Bronchial epithelial cell (primary cell): ENCODE measurements around the genes DNAJC27 and EFR3B.

- RRBS, 2 experiments = no CpG with 5 or more reads among the region's 6 CpGs
These were observed 17.9 kb downstream of the ITSN2 start for GRCh38 chr2:24342323-24342953.

- RRBS, 2 experiments = no CpG with 5 or more reads among the region's 4 CpGs
These were observed 35.4 kb downstream of the PTRHD1 start for GRCh38 chr2:24757729-24758248.

- RRBS, 2 experiments = under 1 to 1% methylated on average over 19 of the region's 70 CpGs
These were observed at the start of gene DNAJC27 for GRCh38 chr2:24971536-24972275. TSS of gene DNAJC27 (minus strand) at chr2:24971955.

DNA sequence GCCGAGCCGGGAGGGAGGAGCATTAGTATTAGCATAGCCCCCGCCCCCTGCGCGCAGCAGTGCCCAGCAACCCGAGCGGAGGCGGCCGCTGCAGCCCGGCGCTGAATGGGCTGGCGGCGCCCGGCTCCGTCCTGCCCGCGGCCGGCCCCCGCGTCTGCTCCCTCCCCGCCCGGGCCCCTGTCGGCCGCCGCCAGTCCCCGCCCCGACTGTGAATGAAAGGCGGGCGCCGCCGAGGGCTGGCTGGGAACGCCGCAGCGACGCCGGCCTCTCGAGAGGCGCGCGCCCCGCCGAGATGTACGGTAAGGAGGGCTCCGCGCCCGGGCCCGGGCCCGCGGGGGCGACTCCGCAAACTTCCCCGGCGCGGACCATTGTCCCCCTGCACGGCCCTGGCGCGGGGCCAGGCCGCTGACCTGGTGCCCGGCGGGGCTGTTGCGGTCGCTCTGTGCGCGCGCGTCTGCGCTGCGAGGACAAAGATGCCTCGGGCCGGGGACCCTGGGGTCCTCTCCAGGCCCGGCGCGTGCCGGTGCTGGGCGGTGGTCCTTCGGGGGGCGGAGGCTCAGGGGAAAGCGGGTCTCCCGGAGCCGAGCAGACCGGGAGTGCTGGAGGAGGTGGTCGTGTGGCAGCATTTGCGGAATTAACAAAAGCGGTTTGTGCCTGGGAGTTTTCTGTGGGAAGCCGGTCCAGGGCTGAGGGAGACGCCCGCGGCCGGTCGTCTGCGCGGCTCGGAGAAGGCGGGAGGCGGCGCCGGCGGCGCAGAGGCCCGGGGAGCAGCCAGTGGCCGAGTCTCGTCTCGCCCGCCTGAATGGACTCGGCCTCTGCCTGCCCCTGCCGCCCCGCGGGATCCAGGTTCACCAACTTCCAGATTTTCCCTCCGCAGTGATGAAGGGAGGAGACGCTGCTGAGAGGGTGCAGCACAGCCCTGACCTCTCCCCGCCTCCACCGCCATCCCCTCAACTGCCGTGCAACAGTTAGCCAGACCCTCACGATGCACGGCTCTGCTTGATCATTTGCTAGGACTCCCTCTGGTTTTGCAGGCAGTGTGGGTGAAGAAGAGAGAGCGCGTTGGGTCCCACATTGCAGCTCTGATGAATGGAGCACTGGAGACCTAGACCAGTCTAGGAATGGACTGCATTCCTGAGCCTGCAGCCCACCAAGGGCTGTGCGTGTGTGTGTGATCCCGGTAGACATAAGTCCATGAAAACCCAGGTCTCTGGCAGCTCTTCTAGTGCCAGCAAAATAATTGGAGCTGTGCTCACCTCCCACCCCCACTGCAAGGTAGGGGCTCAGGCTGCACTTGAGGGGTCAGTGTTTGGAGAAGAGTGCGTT is at the start of gene EFR3B:
TSS of gene EFR3B (plus strand) at position 56 of the 1,326 bp plus-strand sequence.
- RRBS, 2 experiments = 1% methylated on average over 69 of the region's 120 CpGs

DNA sequence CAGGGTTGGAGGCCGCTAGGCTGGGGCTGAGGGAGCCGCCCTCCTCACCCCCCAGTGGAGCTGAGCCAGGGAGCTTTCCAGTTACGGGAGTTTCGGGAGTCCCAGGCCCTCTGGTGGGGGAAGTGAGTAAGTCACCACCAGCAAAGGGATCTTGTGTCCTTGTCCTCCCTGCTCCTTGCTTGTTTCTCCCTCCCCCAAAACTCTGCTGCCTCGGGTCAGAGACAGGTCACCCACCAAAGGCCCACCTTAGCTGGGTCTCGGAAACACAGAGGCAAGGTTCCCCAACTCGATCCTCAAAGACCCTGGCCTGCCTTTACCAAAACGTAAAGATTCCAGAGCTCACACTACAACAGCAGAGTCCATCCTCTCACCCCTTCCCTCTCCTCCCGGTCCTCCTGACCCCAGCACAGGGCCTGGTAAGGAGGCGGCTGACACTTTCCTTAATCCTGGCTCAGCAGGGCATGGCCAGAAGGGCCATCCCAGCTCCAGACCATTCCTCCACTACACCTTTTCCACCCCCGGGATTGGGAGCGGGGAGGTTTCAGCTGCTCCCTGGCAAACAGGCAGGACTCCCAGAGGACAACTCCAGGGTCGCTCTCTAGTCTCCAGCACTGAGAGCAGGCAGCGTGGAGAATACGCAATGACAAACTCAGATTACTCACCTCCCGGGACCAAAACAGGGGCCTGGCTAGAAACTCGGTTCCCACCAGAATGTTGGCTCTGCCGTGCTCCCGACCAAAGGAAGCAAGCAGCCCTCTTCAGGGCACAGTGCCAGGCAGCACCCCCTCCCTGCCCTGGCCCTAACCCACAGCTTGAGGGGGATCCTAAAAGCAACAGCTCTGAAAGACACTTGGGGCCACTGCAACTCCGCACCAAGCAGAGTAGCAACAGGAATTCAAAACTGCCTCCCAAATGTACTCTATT is 60.8 kb upstream of the POMC start:
- RRBS, 2 experiments = no CpG with 5 or more reads among the region's 20 CpGs

DNA sequence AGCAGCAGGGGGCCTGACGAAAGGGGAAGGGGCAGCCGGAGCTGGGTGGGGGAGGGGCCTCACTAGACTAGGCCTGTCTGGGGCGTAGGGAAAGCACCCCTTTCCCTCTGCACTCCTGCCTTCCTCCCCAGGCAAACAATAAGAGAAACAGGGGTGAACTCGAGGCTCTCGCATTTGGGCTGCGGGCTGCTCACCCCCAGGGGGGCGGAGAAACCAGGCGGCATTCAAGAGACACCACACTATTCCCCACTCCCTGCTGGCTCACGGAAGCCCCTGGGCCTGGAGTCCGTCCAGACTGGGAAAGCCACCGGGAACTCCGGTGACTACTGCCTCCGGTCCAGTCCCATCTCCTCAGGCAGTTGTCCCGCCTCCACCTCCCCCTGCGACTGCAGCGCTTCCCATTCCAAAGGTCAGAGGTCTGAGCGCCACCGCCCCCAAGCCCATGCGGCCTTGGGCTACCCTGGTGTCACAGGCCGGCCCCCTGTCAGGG is 82.8 kb upstream of the POMC start:
- RRBS, 2 experiments = no CpG with 5 or more reads among the region's 20 CpGs

GRCh38 chr2:25257026-25257407 is 84.7 kb downstream of the DNMT3A start:
- RRBS, 2 experiments = no CpG with 5 or more reads among the region's 7 CpGs

GRCh38 chr2:25327348-25328045 is 14.2 kb downstream of the DNMT3A start:
- RRBS, 2 experiments = no CpG with 5 or more reads among the region's 7 CpGs

DNA sequence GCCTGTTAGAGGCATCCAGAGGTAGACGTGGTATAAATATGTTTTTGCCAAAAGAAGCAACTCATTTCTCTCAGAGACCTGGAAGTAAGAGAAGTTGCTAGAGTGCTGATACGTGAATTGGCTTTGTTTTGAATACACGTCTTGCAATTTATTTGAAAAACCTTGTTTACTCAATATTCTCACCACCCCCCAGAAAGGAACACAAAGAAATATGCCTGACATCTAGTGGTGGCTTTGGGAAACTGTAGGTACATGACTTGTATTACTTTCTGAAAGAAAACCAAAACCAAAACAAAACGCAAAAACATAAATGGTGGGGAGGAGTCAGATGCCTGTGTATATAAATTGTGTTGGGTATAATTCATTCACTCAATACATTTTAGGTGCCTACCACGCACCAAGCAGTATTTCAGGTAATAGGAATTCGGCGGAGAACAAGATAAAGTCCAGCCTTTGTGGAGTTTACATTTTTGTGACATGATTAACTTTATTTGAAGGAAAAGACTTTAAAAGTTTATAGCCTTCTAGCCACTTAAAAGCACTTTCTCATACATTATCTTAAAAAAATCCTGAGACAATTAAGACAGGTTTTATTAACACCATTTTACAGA is 151.2 kb downstream of the DTNB start:
- RRBS, 2 experiments = no CpG with 5 or more reads among the region's 7 CpGs

DNA sequence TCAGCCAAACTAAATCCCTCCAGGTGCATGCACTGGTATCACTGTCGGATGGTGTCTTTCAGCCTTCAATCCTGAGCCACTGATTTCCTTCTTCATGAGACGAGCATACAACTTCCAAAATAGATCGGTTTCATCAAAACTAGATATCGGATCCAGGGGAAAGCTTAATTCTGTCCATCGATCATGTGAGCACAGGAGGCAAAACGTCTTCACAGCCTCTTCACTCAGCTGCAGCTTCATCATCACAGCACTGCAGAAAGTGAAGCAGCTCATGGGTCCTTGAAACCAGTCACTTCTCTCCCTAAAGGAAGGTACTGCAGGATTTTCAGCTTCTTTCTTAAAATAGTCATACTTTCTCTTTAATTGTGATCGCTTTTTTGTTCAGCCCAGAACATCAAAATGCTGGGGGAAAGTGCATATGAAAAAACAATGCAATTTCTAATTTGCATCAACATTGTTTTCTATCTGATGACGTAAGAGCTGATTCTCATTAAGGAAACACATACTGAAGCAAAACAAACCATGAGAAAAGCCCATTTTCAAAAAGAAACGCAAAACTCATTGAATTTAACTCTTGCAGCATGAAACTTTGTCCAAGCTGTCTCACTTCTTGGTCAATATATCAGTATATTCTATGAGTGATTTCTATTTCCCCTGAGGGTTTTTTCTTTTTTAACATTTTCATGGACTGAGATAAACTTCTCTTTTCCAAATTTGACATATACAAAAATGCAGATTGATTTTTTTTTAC is 80.4 kb downstream of the DTNB start:
- RRBS, 2 experiments = no CpG with 5 or more reads among the region's 9 CpGs

DNA sequence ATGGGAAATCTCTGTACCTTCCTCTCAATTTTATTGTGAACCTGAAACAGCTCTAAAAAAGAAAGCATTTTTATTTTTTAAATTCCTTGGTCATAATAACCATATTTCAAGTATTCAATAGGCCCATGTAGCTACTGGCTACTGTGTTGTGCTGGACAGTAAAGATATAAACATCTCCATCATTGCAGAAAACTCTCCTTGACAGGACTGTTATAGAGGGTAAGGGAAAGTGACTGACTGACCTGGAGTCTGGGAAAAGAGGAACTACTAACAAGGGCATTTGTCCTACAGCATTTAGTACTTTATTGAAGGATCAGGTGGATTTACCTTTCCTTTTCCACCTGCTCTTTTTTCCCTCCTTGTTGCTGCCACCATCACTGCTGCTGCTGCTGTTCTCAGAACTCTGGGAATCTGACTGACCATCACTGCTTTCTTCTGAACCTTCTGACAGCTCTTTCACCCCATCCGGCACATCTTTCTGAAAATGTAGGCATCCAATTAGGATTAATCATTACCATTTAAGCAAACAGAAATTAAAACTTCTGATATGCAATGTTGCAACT is 79.1 kb downstream of the ASXL2 start:
- RRBS, 2 experiments = no CpG with 5 or more reads among the region's 1 CpG

- RRBS, 2 experiments = no CpG with 5 or more reads among the region's 17 CpGs
These were observed 1.7 kb downstream of the KIF3C start for GRCh38 chr2:25980553-25980982.

- RRBS, 2 experiments = no CpG with 5 or more reads among the region's 13 CpGs
These were observed 908 bp downstream of the RAB10 start for GRCh38 chr2:26034775-26035209.

DNA sequence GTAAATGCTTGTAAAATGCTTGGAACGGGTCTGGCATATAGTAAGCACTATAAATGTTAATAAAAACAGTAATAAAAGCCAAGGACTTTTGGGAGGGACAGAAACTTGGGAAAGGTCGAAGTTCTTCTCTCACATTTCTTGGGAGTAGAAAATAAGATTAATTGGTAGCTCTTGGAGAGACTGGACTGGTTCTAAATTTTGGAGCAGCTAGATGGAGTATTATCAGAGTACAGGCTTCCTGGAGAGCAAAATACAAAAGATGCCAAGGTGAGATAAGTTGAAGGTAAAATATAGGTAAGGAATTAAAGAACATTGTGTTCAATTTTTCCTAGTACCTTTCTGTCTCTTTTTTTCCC is 41.0 kb downstream of the RAB10 start:
- RRBS, 2 experiments = no CpG with 5 or more reads among the region's 2 CpGs

- RRBS, 2 experiments = no CpG with 5 or more reads among the region's 5 CpGs
These were observed 46.2 kb downstream of the RAB10 start for GRCh38 chr2:26079767-26080761.

GRCh38 chr2:26472644-26472955 is 70.9 kb downstream of the DRC1 start:
- RRBS, 2 experiments = no CpG with 5 or more reads among the region's 7 CpGs

DNA sequence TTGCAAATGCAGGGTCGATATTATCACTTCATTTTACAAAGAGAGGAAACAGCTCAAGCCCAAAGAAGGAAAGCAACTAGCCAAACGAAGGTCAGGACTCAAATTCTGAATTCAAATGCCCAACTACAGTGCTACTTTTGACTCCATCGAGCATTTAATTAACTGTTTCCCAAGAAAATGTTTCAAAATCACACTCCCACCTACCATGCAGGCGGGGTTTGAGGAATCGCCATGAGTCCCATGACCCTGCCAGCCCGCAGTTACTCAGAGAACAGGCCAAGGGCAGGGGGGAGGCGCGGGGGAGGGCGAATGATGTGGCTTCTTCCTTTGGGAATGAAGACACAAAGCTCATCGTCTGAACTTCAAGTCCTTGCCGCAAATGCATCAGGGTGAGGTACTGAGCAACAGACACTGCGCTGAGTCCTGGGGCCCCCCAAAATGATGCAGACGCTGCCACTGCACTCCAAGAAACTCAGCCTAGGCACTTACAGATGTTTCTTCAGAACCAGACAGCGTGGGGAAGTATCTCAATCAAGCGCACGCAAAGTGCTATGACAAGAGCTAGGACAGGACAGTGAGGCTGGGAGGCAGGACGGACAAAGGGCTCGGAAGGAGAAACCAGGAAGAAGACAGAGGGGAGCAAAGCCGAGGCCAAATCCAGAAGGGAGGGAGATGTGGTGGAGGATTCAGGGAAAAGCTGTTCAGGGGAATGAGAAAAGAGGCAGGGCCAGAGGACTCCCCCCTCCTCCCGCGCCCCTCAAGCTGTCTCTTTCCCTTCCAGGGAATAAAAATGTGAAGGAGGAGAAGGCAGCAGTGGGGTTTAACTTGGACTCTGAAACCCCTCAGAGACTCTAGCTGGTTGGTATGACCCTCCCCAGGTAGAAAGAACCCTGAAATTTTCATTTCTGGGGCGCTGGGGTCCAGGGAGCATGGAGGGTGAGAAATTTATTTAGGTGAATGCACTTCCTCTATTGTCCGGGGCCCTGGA is 35.1 kb downstream of the CIB4 start:
- RRBS, 2 experiments = no CpG with 5 or more reads among the region's 23 CpGs

GRCh38 chr2:26630980-26631340 is 10.2 kb downstream of the CIB4 start:
- RRBS, 2 experiments = no CpG with 5 or more reads among the region's 5 CpGs

DNA sequence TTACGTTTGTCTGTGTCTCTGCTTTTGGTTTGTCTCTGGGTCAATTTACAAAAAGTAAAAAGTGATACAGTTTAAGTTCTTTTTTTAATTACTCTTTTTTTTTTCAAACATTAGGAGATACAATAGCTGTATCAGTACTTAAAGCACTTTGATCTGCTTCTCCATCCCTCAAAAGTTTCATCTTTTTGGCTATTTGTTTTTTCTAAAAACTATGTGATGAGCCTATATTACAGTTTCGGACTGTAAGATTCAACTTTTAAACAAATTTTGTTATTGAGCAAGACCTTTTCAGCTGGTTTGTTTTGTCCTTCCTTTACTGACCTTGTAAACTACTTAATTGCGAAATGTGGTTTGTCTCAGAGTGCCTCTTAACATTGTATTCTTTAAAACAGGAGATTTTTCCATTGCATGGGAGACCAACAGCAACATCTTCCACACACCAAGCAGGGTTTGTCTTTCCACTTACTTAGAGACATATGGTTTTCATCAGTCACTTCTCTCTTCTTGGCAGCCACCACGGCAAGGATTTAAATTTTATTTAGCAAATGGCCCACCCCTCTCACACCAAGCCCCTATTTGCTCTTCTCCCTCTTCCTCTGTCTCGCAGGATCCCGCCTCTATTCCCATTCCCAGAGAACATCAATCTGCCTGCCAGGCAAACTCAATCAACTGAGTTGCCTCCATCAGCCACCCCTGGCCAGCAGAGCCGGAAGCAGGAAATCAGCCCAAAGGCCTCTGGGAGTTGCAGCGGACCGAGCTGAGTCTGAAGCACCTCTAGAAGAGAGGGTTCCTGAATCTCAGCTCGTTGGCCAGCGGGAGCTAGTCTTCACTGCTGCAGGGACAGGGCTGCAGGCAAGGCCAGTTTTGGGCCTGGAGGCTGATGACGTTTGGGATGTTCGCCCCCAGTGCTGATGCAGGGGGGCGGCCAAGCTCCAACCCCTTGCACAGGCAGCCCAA is 11.2 kb upstream of the CIB4 start:
- RRBS, 2 experiments = no CpG with 5 or more reads among the region's 14 CpGs

- RRBS, 2 experiments = no CpG with 5 or more reads among the region's 1 CpG
These were observed 27.6 kb upstream of the SLC35F6 start for GRCh38 chr2:26736447-26736865.